Stomach (tissue), 7 donors: ENCODE data around the gene DOC2B.

- PRO-cap, result bidirectional peak, plus-strand start at chr17:181731, minus-strand start at chr17:181628
- RAMPAGE, long total RNA, 5 experiments, result no peak in any of the 5 experiments
- RRBS, result 4% methylated on average over 34 of the region's 95 CpGs
These were observed at the start of gene DOC2B for GRCh38 chr17:181444-182094. Gene DOC2B, minus strand, starts transcription at chr17:181650.

GRCh38 chr17:215358-216055, 34.1 kb upstream of the DOC2B start:
- PRO-cap, result no peak
- RAMPAGE, long total RNA, 5 experiments, result start-site peak on the minus strand in 1 of 5 experiments, at chr17:215674-215890 at its widest, 17 reads per replicate
- RRBS, result 73% methylated on average over 5 of the region's 27 CpGs

DNA sequence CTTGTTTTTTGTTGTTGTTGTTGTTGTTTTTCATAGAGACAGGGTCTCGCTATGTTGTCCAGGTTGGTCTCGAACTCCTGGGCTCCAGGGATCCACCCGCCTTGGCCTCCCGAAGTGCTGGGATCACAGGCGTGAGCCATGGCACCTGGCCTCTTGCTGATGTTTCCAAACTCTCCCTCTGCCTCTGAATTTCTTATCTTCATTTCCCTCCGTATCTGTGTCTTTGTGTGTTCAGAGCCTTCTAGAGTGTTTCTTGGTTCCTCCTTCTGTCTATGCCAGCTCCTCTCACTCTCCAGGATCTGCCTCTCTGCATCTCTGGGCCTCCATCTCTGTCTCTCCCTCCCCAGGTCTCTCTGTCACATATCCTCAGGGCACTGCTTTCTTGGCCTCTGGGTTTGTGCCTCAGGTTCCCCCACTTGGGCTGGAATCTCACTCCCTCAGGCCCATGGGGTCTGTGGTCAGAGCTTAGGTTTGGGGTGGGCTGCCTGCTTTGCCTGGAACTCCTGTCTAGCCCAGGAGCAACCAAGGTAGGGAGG, 49.5 kb upstream of the DOC2B start:
- PRO-cap, result no peak
- RAMPAGE, long total RNA, 5 experiments, result start-site peak on the minus strand in 4 of 5 experiments, centred at positions 283 to 438 of the sequence, 5 to 22 reads per replicate
- RRBS, result no CpG with 5 or more reads among the region's 6 CpGs

- PRO-cap, result no peak
- RAMPAGE, long total RNA, 5 experiments, result start-site peak on the minus strand in 3 of 5 experiments, at chr17:266303-266421 at its widest, 7 to 39 reads per replicate
- RRBS, result no CpG with 5 or more reads among the region's 7 CpGs
These were observed 84.7 kb upstream of the DOC2B start for GRCh38 chr17:266046-266560.

GRCh38 chr17:267195-267967, 85.2 kb downstream of the RPH3AL start:
- PRO-cap, result no peak
- RAMPAGE, long total RNA, 5 experiments, result no peak in any of the 5 experiments
- RRBS, result no CpG with 5 or more reads among the region's 20 CpGs

GRCh38 chr17:349751-350157, 2.9 kb downstream of the RPH3AL start:
- PRO-cap, result no peak
- RAMPAGE, long total RNA, 5 experiments, result no peak in any of the 5 experiments
- RRBS, result no CpG with 5 or more reads among the region's 4 CpGs

GRCh38 chr17:382581-383436, 27.3 kb upstream of the C17orf97 start:
- PRO-cap, result no peak
- RAMPAGE, long total RNA, 5 experiments, result no peak in any of the 5 experiments
- RRBS, result no CpG with 5 or more reads among the region's 11 CpGs

DNA sequence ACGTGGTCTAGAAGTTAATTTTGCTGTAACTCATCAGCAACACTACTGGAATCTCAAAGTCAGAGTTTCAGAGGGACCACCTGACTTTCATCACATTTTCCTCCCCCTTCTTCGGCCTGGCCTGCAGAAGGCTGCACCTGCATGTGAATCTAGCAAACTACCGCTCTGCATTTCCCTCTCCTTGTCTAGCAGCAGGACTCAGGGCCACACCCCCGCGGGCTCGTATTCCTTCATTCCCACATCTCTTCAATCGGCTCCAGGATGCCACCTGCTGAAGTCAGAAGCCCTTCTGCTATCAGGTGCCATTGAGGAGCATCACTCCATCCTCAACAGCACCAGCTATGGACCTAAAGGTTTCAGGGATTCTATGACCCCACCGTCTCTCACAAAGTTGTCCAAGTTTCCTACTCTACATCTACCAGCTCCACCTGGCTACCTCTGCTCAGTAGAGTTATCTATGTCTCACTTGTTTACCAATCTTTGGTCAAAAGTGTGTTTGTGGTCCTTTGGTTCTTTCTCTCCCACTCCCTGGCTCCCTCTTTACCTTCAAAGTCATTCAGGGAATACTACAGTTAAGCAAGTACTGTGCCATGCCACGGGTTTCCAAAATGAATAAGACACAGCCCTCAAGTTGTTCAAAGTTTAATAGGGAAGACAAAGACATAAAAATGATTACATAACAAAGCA, 135.1 kb downstream of the C17orf97 start:
- PRO-cap, result no peak
- RAMPAGE, long total RNA, 5 experiments, result start-site peak on the minus strand in 1 of 5 experiments, centred at position 385 of the sequence, 9 reads per replicate
- RRBS, result no CpG with 5 or more reads among the region's 9 CpGs

- PRO-cap, result no peak
- RAMPAGE, long total RNA, 5 experiments, result start-site peak on the minus strand in 1 of 5 experiments, at chr17:699366-699387 at its widest, 9 reads per replicate
- RRBS, result no CpG with 5 or more reads among the region's 3 CpGs
These were observed 15.5 kb downstream of the VPS53 start for GRCh38 chr17:699205-699517.

DNA sequence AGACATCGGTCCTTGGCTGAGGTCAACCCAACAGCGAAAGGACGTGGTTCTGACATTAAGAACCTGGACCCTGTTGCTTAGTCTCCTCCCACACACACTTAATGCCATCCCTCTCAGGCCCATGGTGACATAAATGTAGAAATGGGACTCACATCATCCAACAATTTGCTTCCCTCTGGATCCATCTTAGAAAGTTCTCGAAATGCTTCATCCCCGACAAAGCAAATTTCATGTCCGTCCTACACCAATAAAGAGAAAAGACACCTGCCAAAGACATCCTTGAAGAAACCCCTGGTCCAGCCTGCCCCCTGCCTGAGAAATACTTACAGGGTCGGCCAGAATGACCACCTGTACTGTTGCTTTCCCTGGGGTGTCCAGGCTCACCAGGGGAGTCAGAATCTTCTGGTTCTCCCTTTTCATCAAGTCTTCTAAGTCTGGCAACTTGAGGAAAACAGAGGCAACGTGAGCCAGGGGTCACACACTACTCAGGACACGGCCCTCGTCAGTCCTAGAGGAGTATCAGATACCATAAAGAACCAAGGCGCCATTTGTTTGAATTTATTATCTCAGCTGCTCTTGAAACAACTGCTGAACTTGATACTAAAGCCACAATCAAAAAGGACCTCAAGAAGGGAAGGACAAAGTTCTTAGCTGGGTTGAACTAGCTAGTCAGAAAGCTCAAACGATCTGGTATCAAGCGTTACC, 12.2 kb downstream of the GLOD4 start:
- PRO-cap, result unidirectional peak, minus-strand start at position 426 of the sequence
- RAMPAGE, long total RNA, 5 experiments, result start-site peak on the minus strand in 5 of 5 experiments, centred at positions 423 to 448 of the sequence, 37 to 451 reads per replicate
- RRBS, result no CpG with 5 or more reads among the region's 13 CpGs

GRCh38 chr17:792135-792777, 10.1 kb downstream of the MRM3 start:
- PRO-cap, result no peak
- RAMPAGE, long total RNA, 5 experiments, result no peak in any of the 5 experiments
- RRBS, result no CpG with 5 or more reads among the region's 17 CpGs

DNA sequence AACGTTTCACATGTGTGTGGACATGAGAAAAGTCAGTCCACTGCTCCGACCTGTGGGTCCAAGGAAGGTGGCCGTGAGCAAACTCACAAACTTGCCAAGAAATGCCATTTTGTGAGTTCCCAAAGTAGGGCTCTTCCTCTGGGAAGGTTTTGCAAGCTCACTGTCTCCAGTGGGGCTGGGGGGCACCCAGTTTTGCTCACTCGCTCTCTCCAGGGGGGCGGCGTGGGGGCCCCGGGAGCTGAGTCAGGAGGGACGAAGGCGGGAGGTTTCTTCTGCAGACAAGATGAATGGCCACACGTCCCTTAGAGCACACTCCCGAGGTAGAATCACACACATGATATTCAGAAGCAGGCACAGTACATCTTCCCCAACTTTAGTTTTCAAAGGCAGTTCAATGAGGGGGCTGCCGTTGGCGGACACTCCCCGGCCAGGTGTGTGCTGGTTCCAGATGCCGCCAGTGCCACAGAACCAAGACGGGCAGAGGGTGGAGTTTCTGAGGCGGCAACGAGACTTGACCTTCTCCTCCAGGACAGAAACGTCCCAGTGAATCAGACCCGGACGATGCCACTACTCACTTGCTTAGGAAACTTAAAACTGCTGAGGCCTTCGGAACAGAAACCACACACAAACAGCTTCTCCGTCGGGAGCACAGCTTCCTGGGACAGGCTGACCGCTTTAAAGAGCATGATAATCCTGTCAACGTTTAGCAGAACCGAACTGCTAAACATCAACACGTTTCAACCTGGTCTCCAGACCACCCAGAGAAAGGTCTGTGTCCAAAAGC, 68.5 kb downstream of the MRM3 start:
- PRO-cap, result bidirectional peak, plus-strand start at position 591 of the sequence, minus-strand start at position 563 of the sequence
- RAMPAGE, long total RNA, 5 experiments, result no peak in any of the 5 experiments
- RRBS, result 30% methylated on average over 2 of the region's 28 CpGs

DNA sequence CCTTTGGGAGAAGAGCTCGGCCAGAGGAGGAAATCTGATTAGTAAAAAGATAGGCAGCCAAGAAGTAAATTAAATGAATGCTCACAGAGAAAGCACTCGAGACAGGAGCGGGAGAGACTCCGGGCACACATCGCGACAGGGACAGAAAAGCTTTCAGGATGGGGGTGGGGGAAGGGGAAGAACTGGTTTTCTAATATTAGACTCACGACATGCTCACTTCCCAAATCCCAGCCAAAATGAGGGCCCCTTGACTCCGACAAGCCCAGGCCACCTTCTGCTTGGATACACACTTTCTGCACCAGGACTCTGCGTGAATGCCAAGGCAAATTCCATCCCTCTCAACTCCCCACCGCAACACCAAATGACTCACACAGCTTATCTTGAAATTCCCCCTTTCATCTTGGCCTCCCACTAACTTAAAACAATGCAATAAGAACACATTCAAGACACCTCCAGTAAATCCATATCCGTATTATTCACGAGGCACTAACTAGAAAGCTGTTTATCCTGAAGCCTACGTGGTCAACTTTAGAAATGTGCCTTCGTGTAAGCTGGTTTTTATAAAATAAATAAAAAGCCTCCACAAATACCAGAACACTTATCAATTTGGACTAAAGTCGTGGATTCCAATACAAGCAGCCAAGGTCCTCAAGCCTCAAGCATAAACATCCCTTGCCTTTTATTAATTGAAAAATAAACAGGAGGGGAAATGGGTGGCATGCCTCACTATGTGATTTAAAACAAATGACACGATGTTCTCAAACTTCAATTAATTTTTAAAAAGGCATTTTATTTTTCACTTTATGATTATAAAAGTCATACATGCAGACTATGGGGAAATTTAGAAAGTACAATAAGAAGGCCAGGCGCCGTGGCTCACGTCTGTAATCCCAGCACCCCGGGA, 46.1 kb downstream of the NXN start:
- PRO-cap, result no peak
- RAMPAGE, long total RNA, 5 experiments, result no peak in any of the 5 experiments
- RRBS, result no CpG with 5 or more reads among the region's 20 CpGs

GRCh38 chr17:948627-948823, 31.1 kb downstream of the NXN start:
- PRO-cap, result no peak
- RAMPAGE, long total RNA, 5 experiments, result no peak in any of the 5 experiments
- RRBS, result 53% methylated on average over 10 of the region's 13 CpGs

DNA sequence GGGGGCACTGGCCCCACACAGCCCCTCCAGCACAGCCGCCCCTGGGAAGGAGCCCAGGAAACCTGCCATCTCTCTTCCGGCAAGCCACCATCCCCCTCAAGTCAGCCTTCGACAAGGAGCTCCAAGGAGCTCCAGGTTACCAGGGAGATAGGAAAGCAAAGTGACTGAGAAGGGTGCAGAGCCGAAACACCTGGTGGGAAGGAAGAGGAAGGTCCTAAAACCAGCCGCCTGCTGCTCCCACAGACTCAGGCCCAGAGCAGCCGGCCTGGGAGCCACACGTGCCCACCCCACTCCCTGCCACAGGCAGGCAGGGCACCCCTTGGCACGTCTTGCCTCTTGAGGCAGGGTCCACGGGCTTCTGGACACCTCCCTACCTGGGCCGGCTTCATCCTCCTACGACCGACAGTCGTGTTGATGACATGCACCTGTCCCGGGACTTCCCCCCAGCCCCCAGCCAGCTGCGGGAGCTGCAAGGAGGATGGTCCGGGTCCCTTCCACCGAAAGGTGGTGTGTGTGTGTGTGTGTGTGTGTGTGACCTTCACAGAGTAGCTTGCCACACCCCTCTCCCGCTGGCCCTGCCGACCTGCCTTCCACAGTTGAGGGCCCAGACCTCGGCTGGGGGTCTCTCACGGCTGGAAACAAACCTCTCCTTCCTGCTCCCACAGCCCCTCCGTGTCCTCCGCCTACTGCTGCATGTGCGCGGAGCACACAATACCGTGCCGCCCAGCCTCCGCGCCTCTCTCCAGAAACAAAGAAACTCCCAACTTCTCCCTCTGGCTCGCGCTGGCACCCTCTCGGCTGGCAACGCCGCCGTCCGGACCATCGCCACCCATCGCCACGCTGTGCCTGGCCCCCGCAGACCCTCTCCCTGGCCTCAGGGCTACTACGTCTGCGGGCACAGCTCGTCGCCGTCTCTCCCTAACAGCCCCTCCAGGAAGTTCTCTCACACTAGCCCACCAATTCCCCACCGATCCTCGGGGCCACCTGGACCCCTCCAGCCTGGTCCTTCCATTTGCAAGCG, 81.0 kb downstream of the TIMM22 start:
- PRO-cap, result no peak
- RAMPAGE, long total RNA, 5 experiments, result start-site peak on the minus strand in 1 of 5 experiments, centred at position 800 of the sequence, 8 reads per replicate
- RRBS, result 88% methylated on average over 9 of the region's 48 CpGs

GRCh38 chr17:1108715-1109527, 70.9 kb downstream of the ABR start:
- PRO-cap, result bidirectional peak, plus-strand start at chr17:1109221, minus-strand start at chr17:1109068; bidirectional peak, plus-strand start at chr17:1109439, minus-strand start at chr17:1109476
- RAMPAGE, long total RNA, 5 experiments, result start-site peak on the minus strand in 3 of 5 experiments, at chr17:1108946-1109088 at its widest, 22 to 85 reads per replicate
- RRBS, result 1% methylated on average over 51 of the region's 96 CpGs

DNA sequence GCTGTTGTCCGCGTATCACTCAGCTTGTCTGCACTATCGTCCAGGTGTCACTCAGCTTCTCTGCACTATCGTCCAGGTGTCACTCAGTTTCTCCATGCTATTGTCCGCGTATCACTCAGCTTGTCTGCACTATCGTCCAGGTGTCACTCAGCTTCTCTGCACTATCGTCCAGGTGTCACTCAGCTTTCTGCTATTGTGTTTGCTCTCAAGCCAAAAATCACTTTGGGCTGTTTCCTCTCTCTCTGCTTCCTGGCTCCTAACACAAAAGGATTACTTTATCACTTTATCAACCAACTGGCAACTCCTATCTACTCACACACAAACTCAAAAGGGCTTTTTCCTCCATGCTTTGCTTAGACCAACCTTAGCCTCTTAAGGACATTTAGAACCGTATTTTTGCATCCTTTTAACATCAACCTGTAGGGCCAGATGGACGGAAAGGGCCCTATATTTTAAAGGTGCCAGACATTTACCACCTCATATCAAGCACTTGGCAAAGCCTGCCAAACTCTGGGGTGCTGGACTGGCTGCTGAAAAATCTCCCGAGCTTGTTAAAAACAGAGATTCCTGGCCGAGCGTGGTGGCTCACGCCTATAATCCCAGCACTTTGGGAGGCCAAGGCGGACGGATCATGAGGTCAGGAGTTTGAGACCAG, 30.8 kb upstream of the ABR start:
- PRO-cap, result no peak
- RAMPAGE, long total RNA, 5 experiments, result start-site peak on the minus strand in 2 of 5 experiments, centred at positions 132 to 345 of the sequence, 5 to 15 reads per replicate
- RRBS, result no CpG with 5 or more reads among the region's 16 CpGs

DNA sequence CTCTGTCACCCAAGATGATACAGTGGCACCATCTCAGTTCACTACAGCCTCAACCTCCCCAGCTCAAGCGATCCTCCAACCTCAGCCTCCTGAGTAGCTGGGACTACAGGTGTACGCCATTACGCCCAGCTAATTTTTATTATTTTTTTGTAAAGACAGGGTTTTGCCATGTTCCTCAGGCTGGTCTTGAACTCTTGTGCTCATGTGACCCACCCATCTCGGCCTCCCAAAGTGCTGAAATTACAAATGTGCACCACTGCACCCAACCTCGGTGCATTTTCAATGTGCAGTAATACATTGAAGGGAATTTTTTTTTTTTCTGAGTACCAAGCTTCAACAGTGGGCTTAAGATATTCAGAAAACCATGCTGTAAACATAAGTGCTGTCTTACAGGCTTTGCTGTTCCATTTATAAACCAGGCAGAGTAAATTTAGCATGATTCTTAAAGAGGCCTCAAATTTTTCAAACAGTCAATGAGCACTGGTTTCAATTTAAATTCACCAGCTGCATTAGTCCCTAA, 28.8 kb downstream of the YWHAE start:
- PRO-cap, result no peak
- RAMPAGE, long total RNA, 5 experiments, result start-site peak on the minus strand in 2 of 5 experiments, centred at positions 276 to 301 of the sequence, 7 to 8 reads per replicate
- RRBS, result no CpG with 5 or more reads among the region's 5 CpGs

- PRO-cap, result no peak
- RAMPAGE, long total RNA, 5 experiments, result no peak in any of the 5 experiments
- RRBS, result no CpG with 5 or more reads among the region's 10 CpGs
These were observed 1.8 kb upstream of the MYO1C start for GRCh38 chr17:1494108-1494857.

GRCh38 chr17:1513610-1514027, 2.8 kb downstream of the INPP5K start:
- PRO-cap, result no peak
- RAMPAGE, long total RNA, 5 experiments, result no peak in any of the 5 experiments
- RRBS, result no CpG with 5 or more reads among the region's 12 CpGs